Breast (tissue), 4 donors: ENCODE measurements around a stretch of chr6.

- PRO-cap, 3 experiments, result no peak in any of the 3 experiments
- RRBS, result no CpG with 5 or more reads among the region's 9 CpGs
Measured at GRCh38 chr6:319605-320082, 27.4 kb downstream of the DUSP22 start.

DNA sequence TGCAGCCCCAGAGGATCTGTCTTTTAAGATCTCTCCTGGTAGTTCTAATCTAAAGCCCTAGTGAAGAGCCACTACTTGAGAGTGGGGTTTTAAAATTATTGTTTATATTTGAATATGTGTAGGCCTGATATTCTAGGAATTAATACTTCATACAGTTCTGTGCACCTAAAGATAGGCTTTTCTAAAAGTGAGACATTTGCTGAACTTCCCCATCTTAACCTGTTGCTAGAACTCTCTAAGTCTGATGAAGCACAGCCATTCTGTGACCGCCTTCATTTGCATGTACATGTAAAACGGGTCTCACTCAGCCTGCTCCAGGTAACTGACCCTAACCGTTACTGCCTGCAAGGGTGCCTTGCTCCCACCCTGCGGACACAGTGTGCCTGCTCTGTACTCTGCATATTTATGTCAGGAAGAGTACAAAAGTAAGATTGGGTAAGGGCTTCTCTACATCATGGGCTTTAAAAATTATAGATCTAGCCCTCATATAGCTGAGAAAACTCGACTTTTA, 44.3 kb upstream of the IRF4 start:
- PRO-cap, 3 experiments, result no peak in any of the 3 experiments
- RRBS, result no CpG with 5 or more reads among the region's 5 CpGs

DNA sequence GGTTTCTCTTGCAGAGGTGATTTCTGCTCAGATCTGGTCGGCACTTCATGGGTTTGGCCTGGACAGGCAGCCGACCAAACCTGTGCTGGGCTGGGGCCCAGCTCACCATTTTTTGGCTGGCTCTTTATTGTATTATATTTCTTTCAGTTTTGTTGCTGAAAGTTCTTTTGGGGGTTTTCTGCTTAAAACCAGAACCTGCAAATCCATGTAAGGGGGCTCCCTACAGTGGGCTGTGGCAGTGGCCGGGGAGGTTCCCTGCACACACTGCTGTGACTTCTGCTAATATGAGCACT, 21.5 kb upstream of the IRF4 start:
- PRO-cap, 3 experiments, result no peak in any of the 3 experiments
- RRBS, result no CpG with 5 or more reads among the region's 3 CpGs

DNA sequence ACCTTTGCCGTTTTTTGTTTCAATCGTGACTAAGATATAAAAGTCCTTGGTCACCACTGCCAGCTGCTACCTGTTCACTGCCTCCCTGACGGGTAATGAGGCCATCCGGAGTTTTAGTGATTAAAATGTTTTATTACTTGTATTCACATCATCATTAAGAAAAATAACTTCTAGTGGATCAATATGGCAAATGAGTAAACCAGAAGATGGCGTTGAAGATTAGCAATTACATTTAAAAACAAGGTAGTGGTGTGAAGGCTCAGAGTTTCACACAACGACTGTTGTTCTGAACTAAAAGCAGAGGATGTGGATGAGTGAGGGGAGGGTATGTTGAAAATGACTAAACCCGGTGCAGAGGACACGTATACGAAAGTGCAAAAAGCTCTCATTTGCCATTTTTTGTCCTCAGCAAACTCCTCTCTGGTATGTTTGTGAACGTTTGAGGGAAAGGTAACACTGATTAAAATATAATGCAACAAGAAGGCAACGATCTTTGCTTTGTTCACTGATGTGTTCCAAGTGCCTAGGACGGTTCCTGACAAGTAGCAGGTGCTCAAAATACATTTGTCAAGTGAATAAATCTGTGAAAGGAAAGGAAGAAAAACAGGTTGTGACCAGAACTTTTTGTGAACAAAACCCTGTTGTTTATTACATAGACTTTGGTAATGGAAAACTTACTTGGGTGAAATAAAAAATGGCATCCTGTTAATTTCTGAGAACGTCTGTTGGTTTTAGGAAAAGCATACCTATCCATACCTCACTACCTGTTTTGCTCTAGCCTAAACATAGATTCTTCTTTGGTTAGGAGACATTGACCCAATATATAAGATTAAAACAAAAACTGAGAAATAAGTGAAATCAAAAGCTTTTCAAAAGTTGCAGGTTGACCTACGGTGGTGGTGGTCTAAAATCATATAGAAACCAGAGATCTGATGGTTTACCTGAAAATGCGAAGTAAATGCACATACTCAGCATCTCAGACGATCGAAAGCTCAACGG, 1.7 kb upstream of the IRF4 start:
- PRO-cap, 3 experiments, result no peak in any of the 3 experiments
- RRBS, result no CpG with 5 or more reads among the region's 18 CpGs

DNA sequence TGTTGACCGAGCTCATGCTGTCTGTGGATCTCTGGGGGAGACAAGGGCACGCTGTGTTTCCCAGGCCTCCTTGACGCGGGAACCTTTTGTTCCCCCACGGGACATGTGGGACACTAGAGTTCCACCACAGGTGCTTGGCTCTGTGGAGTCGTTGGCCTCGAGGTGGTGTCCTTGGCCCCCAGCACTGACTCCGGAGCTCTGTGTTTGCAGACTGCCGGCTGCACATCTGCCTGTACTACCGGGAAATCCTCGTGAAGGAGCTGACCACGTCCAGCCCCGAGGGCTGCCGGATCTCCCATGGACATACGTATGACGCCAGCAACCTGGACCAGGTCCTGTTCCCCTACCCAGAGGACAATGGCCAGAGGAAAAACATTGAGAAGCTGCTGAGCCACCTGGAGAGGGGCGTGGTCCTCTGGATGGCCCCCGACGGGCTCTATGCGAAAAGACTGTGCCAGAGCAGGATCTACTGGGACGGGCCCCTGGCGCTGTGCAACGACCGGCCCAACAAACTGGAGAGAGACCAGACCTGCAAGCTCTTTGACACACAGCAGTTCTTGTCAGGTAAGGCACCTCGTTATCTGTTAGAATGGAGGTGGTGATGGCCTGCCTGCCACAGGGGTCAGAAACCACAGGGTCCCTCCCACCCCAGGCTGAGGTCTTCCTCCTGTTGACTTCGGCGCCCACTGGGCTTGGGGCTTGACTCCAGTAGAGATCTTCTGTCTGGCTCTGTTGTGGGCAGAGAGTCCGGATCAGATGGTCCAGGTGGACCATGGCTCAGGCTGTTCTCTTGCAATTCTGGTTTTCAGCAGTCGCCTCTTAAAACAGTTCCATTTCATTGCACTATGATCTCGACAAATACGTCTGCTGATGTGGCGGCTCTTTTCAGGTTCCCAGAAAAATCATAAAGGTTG, 9.9 kb downstream of the IRF4 start:
- PRO-cap, 3 experiments, result no peak in any of the 3 experiments
- RRBS, result 85% methylated on average over 5 of the region's 32 CpGs

GRCh38 chr6:708278-708832, 15.4 kb upstream of the EXOC2 start:
- PRO-cap, 3 experiments, result no peak in any of the 3 experiments
- RRBS, result no CpG with 5 or more reads among the region's 4 CpGs

- PRO-cap, 3 experiments, result no peak in any of the 3 experiments
- RRBS, result no CpG with 5 or more reads among the region's 8 CpGs
Measured at GRCh38 chr6:1047943-1048172, 264.0 kb upstream of the FOXQ1 start.

DNA sequence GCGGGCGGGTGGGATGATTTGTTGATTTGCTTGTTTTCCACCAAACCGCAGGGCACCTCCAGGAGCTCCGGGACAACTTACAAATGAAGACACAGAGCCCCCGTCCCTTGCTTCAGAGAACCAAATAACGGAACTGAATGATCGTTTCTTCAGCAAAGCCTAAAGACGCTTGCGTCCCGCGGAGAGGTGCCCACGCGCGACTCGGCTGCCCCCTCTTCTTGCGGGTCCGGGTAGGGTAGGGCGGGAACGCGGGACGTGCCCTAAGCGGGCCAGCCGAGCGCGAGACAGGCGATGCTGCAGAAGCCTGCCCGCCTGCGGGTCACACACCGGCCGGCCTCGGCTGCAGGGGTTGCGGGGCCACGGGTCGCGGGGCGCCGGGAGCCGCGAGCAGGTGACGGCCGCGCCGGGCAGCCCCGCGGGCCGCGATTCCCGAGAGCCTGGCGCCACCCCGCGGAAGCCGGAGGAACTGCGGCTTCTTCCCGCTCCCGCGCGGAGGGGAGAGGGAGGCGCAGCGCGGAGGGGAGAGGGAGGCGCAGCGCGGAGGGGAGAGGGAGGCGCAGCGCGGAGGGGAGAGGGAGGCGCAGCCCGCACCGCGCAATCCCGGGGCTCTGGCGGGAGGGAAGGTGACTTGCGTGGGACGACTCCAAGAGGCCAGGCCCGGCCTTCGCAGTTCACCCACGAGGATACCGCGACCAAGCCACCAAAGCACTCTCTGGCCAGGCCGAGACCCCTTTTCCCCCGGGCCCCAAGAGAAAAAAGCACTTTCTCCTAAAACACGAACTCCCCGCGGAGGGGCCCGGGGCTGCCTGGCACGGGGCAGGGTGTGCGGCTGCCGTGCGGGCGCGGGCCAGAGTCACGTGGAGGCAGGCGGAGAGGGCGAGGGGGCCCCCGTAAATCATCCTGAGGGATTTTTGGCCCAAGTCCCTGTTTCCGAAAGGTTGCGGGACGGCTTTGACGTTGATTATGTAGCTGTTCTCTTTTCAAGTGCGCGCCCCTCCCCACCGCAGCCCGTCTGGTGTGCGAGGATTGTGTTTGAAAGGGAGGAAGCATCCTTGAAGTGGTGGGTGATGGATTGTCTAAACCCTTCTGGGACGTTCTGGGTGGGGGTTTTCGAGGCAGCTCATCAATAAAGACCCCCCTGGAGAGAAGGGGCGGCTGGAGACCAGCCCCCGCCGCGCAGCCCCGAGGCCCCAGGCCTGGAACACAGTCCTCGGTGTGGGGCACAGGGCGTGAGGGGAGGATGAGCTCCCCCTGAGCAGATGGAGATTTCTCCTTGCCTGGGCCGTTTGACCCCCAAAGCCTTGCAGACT, 7.4 kb upstream of the FOXF2 start:
- PRO-cap, 3 experiments, result no peak in any of the 3 experiments
- RRBS, result 3% methylated on average over 39 of the region's 114 CpGs

GRCh38 chr6:1523808-1524469, 85.8 kb upstream of the FOXC1 start:
- PRO-cap, 3 experiments, result no peak in any of the 3 experiments
- RRBS, result 11% methylated on average over 13 of the region's 51 CpGs

DNA sequence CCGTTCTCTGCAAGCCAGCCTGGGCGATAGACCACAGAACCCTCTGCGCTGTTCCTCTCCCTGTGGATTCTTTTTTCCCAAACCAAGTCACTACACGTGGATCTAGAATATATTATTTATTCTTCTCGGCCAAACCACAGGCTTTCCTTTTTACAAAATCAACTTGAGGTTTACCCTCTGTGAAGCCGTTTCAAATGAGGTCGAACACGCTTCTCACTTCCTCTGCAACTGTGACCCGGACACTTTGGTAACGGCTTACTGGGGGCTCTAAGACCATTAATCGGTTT, 55.2 kb upstream of the FOXC1 start:
- PRO-cap, 3 experiments, result no peak in any of the 3 experiments
- RRBS, result 10% methylated on average over 2 of the region's 11 CpGs

DNA sequence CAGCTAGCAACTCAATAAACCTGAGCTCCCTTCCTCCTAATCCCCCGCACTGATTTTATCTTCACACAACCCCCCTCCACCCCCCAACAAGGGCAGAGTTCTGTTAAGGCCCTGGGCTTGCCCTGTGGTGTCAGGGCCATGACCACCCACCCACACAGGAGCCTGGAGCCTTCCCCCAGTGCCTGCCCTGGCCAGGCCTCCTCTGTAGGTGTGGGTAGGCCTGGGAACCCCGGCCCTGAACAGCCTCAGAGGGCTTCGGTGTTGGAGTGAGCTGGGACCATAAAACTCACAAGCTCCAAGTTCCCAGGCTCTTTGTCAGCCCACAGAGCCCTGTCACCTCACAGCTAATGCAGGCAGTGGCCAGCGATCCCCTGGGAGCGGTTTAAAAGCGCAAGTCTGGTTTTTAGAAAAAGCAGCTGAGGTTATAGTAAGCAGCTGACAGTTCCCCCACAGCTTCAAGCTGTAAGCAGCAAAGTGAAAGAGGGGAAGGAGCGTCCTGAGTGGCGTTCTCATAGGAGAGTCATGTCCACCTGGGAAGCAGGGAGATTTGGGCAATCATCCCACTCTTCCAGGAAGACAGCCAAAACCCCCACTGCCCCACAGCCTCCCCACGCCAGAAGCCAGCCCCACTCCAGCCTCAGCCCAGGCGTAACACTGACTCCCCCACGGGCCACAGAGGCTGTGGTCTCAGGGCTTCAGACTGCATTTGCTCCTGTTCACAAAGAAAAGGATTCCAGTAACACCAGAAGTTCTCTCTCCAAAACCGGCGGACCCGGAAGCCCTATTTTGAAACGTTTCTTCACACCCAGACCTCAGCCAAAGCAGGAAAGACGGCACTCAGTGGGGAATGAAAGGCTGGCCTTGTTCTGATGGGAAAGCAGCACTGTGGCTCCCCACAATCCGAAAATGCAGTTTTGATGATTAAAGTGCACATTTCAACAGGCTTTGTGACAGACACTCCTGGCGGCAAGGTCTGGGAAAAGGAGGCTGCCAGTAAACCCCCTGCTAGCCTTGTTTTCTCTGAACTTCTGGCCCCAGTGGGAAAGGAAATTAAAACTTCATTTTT, 34.3 kb upstream of the FOXC1 start:
- PRO-cap, 3 experiments, result peak in 3 of 3 experiments; most common plus-strand start position 248 of the sequence (in 1); most common minus-strand start position 708 of the sequence (in 1)
- RRBS, result no CpG with 5 or more reads among the region's 18 CpGs

- PRO-cap, 3 experiments, result no peak in any of the 3 experiments
- RRBS, result no CpG with 5 or more reads among the region's 20 CpGs
Measured at GRCh38 chr6:1625792-1626547, 16.3 kb downstream of the FOXC1 start.

DNA sequence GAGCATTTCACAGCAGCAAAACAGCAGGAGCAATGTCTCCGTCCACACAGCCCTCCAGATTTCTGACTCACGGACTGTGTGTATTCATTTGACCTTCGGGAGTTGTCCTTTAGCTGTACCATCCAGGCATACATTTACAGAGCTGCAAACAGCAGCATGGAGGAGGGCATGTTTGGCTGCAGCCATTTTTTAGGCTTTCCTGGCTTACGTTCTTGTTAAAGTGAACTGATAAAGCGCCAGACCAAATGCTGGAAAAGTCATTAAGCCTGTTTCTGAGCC, 18.2 kb downstream of the FOXC1 start:
- PRO-cap, 3 experiments, result no peak in any of the 3 experiments
- RRBS, result no CpG with 5 or more reads among the region's 5 CpGs

DNA sequence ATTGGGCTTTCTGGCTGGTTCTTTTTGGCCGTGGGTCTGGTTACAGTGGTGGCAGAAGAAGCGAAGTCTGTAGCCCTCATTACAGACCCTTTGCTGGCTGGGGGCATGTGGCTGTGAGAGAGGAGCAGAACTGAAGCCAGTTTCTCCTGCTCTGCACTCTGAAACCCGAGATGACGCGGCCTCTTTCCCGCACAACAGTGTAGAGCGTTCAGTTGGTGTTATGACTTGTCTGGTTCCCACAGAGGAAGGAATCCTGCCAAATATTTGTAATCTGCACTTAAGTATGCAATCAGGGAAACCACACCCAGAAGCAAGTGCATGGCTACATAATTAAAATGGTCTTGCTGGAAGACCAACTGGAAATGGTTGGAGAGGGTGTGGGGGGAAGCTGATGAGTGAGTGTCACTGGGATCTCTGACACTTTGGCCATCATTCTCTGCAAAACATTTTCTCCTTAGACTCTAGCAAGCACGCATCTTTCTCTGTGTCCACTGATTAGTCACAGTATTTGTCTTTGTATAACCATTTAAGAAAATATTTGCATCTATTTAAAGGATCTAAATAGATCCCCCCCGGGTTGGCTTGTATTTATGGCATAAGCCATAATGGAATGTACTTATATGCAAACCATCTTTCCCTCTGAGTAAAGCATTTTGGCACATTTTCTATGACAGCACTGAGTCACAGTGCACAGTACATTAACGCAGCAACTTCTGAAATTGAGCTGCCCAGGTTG, 76.5 kb downstream of the FOXC1 start:
- PRO-cap, 3 experiments, result no peak in any of the 3 experiments
- RRBS, result no CpG with 5 or more reads among the region's 10 CpGs

DNA sequence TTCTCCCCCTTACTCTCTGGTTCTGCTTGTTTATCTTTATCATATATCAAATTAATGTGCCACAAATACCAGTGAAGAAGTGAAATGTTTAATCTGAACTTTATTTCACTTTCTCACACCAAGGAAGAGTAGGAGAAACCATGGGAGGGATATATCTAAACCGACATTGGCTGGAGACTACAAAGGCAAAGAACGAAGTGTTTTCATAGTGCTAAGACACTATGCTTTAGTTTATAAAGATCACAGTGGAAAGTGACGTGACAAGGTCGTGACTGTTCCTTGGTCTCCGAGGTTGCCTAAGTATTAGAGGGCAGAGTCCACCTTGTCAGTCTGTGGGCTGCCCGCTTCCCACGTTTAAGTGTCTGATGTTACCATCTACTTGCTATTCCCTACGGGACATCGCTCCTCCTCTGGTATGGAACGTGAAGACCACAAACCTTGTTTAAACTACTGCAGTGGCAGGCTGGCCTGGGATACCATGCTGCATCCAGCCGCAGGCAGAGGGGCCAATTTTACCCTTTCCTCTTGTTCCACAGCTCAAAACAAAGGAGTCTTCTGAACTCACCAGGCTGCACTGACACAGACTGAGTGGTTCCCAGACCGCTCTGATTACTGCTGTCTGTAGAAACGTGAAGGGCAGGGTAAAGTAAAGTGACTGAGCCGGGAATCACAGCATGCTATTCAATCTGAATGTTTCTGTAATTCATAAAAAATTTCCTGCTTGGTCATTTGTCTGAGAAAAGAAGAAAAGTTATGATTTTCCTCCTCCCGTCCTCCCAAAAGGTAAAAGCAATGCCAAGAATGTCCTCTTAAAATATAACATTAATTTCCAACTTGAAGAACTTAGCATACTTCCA, 275.8 kb downstream of the FOXC1 start:
- PRO-cap, 3 experiments, result no peak in any of the 3 experiments
- RRBS, result no CpG with 5 or more reads among the region's 15 CpGs

- PRO-cap, 3 experiments, result no peak in any of the 3 experiments
- RRBS, result no CpG with 5 or more reads among the region's 7 CpGs
Measured at GRCh38 chr6:1889333-1889713, 279.6 kb downstream of the FOXC1 start.

- PRO-cap, 3 experiments, result no peak in any of the 3 experiments
- RRBS, result no CpG with 5 or more reads among the region's 5 CpGs
Measured at GRCh38 chr6:1899536-1899853, 289.8 kb downstream of the FOXC1 start.

DNA sequence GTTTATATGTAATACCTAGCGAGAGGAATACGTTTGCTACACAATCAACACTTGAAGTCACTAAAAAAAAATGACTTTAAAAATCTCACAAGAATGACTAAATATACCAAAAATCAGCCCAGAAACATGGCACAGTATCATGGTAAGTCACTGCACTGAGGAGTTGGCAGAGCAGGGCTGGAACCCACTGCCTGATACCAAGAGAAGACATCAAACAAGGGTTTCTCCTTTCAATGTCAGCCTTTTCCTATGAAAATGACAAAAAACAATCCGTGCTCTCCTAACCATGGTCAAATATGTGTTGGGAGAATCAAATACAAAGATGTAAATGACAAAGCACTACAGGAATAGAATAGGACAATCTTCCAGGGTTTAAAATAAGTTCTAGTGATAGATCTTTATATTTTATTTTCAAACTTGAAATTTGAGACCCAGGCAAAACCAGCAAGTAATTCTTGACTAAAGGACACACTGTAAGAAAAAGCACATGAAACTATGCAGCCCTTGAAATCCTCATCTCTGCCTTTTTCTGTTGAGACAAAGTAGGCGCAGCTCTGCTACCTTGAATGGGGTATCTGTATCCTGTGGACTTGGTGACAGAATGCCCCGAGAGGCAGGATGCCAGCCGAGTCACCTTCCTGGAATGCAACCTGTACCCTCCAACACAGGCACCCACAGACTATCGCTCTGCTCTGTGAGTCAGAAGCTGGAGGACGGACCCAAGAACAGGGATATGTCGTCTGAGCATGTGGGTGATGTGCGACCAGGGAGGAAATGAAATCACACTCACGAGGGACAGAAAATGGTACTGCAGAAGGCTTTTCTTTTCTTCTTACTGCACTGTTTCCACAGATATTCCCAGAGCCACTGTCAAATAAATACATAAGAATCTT, 307.7 kb downstream of the FOXC1 start:
- PRO-cap, 3 experiments, result no peak in any of the 3 experiments
- RRBS, result no CpG with 5 or more reads among the region's 11 CpGs

- PRO-cap, 3 experiments, result no peak in any of the 3 experiments
- RRBS, result no CpG with 5 or more reads among the region's 10 CpGs
Measured at GRCh38 chr6:1929897-1930335, 315.5 kb downstream of the GMDS start.

DNA sequence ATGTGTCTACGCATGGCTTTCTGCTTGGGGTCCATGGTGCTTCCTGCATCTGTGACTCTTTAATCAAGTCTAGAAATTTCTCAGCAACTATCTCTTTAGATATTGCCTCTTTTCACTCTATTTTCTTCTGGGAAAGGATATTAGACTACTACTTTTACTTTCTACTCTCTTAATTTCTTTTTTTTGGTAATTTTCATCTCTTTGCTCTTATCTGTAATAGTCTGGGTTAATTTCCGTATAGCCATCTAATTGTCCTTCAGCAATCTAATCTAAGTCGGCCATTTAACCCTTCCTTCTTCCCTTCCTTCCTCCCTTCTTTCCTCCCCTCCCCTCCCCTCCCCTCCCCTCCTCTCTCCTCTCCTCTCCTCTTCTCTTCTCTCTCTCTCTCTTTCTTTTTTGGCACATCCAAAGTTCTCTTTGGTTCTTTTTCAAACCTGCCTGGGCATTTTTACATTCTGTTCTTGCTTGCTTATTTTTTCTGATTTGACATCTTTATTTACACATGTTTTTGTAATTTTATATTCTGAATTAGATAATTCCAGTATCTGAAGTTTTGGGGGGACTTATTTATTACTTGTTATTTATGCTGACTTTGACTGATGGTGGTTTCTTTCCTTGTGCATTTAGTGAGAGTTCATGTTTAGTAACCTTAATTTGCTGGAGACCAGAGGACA, 306.6 kb downstream of the GMDS start:
- PRO-cap, 3 experiments, result no peak in any of the 3 experiments
- RRBS, result no CpG with 5 or more reads among the region's 3 CpGs